Occipital lobe (tissue), 2 donors: ENCODE results near the genes CDX1 and ARSI.

GRCh38 chr5:149833016-149833896, 103.1 kb downstream of the PPARGC1B start:
- RAMPAGE, long total RNA, result no peak

- RAMPAGE, long total RNA, result no peak
These were observed 87.1 kb downstream of the PDE6A start for GRCh38 chr5:149857327-149858090.

GRCh38 chr5:149995269-149995928, 5.1 kb downstream of the TIGD6 start:
- RAMPAGE, long total RNA, result no peak

- RAMPAGE, long total RNA, result no peak
These were observed 7.7 kb upstream of the CSF1R start for GRCh38 chr5:150093993-150094494.

- RAMPAGE, long total RNA, result no peak
These were observed 20.3 kb upstream of the CSF1R start for GRCh38 chr5:150106563-150107140.

GRCh38 chr5:150148422-150149110, 7.1 kb downstream of the PDGFRB start:
- RAMPAGE, long total RNA, result no peak

- RAMPAGE, long total RNA, result no peak
These were observed 3.1 kb downstream of the PDGFRB start for GRCh38 chr5:150152362-150153039.

DNA sequence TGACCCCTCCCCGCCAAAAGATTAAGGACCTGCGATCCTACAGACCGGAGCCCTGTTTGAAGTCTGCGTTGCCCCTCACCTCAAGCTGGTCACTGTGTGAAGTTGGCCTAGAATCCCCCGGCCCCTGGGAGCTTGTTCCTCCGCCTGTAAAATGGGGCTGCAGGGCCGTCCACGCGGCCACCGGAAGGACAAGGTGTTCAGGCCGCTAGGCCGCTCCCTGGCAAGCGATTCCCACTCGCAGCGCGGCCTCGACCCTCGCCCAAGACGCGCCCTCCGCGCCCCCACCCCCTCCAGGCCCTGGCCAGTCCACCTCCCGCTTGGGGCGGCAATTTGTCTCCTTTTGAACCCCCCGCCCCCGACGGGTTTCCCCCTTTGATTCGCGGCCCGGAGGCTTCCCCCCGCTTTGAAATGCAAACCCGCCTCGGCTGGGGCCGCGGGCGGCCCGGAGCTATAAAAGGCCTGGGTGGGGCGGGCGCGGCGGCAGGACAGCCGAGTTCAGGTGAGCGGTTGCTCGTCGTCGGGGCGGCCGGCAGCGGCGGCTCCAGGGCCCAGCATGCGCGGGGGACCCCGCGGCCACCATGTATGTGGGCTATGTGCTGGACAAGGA, at the start of gene CDX1:
CDX1 (plus strand) TSS at position 480 of the 607 bp plus-strand sequence.
- RAMPAGE, long total RNA, result no peak

GRCh38 chr5:150173094-150173649, 6.6 kb downstream of the CDX1 start:
- RAMPAGE, long total RNA, result no peak

DNA sequence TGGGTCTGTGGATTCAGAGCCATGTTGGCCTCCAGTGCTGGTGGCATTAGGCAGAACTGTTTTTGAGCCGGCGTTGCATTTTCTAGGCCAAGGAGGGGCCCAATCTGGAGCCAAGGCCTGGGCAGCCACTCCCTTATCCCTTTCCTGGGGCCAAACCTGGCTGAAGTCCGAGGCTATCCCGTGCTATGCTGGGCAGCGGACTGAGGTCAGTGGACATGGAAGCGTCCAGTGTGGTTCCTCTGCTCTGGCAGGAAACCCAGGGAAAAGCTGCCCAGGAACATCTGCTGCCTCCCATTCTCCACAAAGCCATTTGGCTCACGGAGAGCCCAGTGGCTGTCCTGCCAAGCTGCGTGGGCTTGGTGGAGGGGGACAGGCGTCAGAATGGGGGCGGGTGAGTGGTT, 9.7 kb upstream of the SLC6A7 start:
- RAMPAGE, long total RNA, result no peak

DNA sequence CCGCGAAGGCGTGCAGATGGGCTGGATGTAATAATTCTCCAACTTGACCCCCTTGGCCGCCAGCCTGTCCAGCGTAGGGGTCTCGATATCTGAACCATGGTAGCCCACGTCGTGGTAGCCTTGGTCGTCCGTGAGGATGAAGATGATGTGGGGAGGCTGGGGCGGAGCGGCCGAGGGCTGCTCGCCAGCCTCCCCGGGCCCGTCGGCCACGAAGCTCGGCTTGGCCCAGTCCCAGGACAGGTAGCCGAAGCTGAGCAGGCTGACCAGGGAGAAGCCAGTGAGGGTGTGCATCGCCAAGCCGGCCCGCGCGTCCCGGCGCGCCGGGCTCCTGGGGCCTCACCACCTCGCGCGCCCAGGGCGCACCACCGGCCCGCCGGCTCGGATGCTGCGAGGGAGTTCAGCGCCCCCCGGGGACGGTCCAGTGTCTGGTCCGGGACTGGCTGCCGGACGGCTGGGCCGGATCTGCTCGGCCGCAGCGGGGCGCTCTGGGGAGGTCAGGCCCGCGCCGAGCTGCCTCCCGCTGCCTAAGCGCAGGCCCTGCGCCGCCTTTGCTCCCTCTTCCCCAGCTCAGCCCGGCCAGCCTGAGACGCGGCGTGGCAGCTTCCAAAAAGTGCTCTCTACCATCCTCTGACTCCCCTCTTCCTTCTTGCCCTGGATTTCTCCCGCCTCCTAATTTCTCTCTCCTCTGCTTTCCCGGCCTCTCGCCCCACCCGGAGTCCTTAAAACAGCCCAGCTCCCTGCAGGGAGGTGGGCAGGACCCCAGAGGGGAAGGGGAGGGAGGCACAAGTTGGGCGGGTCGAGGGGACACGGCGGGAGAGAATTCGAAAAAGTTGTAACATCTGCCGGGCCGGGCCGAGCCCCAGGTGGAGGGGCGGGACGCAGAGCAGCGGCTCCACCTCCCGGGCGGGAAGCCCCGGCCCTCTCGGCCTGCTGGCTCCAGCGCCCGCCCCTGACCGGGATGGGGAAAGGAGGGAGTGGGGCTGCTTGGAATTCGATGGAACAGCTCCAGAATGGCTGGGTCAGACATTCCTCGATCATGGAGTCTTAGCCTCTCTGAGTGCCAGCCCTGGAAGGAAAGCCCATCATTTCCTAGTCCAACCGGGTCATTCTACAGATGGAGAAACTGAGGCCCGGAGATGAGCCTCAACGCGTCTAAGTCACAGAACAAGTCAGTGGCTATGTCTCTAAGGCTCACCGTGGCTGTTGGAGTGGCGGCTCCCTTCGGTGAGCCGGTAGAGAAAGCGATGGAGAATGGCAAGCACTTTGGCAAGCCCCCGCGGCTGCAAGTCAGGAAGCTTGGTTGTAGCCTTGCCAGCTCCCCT, at the start of gene ARSI:
ARSI (minus strand) TSS at position 823 of the 1,322 bp plus-strand sequence.
- RAMPAGE, long total RNA, result no peak

DNA sequence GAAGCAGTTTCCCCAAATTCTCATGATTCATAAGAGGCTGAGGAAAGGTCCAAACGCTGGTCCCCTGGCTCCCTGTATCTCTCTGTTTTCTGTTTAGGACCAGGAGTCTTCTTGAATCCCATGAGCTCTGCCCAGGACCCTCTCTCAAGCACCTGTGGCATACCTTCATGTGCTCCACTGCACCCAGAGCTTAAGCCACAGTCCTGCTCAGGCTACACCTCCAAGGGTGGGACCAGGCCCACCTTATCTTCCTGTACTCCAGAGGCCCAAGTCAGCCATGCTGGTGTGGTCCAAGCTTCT, 26.1 kb downstream of the TCOF1 start:
- RAMPAGE, long total RNA, result no peak

GRCh38 chr5:150385363-150385792, 27.3 kb downstream of the CD74 start:
- RAMPAGE, long total RNA, result no peak

- RAMPAGE, long total RNA, result no peak
These were observed 10.2 kb downstream of the CD74 start for GRCh38 chr5:150402308-150403200.

DNA sequence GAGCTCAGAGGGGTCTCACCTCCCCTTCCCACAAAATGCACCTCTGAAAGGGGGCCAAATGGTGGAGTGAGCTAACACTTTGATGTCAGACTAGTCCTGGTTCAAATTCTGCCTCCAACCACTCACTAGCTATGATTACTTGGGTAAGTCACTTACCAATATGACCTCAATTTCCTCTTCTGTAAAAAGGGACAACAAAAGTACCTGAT, 1.9 kb downstream of the CD74 start:
- RAMPAGE, long total RNA, result no peak

GRCh38 chr5:150413301-150413713, 597 bp upstream of the CD74 start:
- RAMPAGE, long total RNA, result no peak

GRCh38 chr5:150414194-150414909, 1.6 kb upstream of the CD74 start:
- RAMPAGE, long total RNA, result no peak

- RAMPAGE, long total RNA, result no peak
These were observed 3.7 kb downstream of the NDST1 start for GRCh38 chr5:150511404-150512233.

- RAMPAGE, long total RNA, result no peak
These were observed 8.1 kb downstream of the NDST1 start for GRCh38 chr5:150515860-150516610.

DNA sequence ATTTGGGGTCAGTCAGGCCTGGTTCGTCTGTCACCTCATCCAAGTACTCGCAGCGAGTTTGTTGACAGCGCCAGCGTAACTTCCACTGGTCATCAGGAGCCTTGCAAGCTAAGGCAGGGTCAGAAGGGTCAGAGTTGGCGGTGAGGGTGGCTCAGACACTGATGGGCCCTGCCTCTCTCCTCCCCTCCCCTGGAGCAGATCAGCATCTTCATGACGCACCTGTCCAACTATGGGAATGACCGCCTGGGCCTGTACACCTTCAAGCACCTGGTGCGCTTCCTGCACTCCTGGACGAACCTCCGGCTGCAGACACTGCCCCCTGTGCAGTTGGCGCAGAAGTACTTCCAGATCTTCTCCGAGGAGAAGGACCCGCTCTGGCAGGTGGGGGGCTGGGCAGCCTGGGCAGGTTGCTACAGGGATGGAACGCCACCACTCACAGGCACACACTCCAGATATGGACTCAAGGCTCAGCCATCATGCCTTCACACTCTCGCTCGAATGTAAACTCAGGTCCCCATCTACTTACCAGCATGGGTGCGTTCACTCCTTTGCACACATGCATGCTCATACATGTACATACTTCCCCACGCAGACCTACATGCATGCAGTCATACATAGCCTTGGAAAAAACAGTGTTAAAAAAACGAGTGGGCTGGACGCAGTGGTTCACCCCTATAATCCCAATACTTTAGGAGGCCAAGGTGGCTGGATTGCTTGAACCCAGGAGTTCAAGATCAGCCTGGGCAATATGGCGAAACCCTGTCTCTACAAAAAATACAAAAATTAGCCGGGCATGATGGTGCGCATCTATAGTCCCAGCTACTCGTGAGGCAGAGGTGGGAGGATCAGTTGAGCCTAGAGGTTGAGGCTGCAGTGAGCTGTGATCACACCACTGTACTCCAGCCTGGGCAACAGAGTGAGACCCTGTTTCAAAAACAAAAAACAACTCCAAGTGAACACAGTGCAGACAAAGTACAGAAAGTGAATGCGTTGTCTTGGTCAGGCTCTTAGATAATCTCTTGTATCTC, 32.3 kb downstream of the NDST1 start:
- RAMPAGE, long total RNA, result no peak